H7 (cell line): ENCODE data around the genes FUT11 and DUSP13.

DNA sequence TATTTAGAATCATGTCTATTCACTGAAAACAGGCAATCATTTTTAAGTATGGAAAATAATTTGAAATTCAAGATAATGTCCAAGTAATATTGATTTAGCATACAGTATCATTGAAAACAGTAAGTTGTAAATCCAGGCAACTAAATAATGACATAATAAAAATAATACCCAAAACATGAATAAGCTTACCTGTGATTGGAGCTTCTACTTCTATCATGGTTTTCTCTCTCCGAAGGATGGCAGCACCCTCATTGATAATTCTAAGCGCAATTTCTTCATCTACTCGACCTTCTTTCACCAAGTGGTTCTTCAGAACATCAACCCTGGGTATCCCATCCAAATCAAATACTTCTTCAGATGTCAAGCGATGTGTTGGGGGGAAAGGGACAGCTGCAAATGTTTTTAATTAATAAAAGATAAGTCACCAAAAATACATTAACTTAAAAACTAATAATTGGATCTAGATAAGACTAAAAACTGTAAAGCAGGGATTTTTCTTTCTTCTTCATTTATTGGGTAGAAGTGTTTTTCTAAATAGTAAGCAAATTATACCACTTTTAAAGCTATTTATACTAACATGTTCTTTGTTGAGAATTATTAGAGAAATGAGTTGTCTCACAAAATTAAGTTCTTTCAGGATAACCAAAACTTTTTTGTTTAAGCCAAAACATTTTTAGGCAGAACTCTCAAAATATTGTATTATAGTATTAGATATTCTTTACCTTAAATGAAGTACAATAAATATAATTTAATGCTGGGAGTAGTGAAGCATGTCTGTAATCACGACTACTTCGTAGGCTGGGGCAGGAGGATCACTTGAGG lies 16.5 kb downstream of the PPP3CB start:
- RAMPAGE, long total RNA: no peak

DNA sequence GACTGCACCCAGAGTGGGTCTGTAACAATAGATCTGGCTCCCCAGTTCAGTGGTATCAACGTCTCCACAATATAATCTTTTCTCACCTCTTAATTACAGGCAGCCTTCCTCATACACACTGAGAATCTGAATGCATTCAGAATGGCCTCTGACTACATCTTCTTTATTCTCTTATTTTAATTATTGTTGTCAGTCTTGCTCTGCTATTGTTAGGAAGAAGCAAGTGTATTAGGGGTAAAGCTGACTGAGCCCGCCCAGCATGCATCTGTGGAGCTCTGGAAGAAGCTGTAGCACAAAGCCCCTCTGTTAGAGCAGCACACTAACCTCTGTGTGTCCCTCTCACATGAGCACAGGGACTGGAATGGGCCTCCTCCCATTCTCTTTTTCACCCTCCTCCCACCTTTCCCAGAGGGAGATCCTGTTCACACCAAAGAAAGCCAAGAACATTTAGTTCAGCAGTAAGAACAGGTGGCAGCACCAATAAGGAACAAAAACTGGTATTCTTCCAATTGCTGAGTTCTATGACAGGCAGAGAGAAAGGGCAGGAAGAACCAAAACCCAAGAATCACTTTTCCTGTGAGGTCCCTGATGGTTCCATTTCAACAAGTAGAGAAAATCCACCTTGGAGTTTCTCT lies 37.9 kb downstream of the USP54 start:
- RAMPAGE, long total RNA: no peak

DNA sequence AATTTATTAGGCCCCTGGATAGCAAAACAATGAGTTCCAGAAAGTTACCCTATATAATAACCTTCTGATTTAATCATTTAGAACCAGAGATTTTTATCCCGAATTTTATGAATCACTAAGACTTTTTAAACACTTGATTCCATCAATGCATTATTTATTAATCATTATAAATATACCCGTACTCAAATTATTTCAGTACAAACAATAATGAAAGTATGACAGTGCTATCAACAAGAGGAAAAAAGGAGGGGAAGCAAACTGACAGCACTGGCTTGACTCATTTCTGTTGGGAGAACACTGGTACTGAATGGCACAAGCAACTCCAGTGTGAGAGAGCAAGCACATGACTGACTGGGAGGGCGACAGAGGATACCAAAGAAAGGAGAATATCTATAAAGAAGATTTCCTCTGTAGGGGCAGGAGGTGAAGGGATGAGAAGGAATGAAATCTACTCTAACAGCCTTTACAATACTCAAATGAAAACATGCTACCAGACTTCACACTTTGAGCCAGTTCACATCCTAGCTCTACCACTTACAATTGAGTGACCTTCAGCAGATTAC lies 1.6 kb downstream of the USP54 start:
- RAMPAGE, long total RNA: no peak

DNA sequence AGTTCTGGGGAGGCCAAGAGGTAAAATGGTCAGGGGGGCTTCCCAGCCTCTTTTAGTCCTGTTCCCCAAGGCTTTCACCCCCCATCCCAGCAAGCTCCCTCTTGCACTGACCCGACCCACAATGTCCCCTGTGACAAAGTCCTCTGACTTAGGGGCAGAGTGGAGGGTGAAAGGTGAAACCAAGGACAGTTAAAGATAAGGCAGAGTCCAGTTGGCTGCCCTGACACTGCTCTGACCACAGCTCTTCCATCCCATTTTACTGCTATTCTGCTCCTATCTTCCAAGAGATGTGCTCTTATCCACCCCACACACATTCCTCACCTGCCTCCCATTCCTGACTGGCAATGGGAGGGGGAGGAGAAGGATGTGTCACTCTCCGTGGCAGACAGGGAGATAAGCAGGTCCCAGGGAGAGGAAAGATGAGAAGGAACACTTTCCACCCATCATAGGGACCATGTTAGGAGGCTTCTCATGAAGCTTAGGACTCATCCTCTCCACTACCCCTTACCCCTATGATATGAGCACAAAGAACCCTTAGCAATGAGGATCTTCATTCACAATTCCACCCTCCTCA lies 6.9 kb downstream of the SYNPO2L start:
- RAMPAGE, long total RNA: no peak

DNA sequence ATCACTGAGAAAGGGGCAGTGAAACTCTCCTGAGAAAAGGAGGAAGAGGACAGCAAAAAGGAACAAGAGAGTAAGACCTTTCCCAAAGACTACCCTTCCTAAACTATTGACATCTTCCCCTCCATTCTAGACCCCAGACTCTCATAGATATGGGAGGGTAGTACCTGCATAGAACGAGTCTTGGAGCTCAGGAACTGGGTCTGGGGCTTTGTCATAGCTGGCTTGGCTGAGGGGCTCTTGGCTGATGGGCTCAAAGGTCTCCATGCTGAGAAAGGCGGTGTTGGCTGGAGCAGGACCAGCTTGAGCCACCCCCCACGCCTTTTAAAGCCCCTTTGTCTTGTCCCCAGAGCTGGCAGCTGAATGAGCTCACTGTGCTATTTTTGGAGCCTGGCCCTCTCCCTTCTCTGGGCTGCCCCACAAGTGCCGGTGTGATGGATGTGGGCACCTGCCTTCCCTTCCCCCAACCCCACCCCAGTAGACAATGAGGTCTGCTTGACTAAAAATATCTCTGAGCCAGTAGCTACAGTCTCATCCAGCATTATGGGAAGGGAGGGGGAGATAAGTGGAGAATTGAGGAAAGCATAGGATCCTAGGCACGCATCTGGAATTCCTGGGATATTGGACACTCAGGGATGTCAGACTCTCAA lies 5.0 kb downstream of the SYNPO2L start:
- RAMPAGE, long total RNA: no peak

DNA sequence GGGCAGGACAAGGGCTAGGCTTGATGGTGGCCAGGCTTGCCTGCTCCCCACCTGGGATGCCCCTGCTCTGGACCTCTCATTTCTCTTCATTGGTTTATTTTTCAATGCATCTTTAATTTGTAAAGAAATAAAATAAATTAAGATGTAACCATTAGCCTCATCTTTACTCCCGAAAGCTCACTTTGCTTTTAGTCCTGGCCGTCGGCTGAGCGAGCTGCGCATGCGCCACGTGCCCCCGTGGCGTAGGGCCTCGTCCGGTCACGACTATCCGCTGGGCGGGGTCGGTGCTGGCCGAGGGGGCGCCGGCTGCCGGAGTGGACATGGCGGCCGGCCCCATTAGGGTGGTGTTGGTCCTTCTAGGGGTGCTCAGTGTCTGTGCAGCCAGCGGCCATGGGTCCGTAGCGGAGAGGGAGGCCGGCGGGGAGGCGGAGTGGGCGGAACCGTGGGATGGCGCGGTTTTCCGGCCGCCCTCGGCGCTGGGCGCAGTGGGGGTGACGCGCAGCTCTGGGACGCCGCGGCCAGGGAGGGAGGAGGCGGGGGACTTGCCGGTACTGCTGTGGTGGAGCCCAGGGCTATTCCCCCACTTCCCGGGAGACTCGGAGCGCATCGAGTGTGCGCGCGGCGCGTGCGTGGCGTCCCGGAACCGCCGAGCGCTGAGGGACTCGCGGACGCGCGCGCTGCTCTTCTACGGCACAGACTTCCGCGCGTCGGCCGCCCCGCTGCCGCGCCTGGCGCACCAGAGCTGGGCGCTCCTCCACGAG lies at the start of gene FUT11:
Gene FUT11 (plus strand): TSS at position 263 of the 761 bp plus-strand sequence.
- RAMPAGE, long total RNA: no peak

- RAMPAGE, long total RNA: no peak
Measured at GRCh38 chr10:73779399-73780138, 2.3 kb upstream of the CHCHD1 start.

DNA sequence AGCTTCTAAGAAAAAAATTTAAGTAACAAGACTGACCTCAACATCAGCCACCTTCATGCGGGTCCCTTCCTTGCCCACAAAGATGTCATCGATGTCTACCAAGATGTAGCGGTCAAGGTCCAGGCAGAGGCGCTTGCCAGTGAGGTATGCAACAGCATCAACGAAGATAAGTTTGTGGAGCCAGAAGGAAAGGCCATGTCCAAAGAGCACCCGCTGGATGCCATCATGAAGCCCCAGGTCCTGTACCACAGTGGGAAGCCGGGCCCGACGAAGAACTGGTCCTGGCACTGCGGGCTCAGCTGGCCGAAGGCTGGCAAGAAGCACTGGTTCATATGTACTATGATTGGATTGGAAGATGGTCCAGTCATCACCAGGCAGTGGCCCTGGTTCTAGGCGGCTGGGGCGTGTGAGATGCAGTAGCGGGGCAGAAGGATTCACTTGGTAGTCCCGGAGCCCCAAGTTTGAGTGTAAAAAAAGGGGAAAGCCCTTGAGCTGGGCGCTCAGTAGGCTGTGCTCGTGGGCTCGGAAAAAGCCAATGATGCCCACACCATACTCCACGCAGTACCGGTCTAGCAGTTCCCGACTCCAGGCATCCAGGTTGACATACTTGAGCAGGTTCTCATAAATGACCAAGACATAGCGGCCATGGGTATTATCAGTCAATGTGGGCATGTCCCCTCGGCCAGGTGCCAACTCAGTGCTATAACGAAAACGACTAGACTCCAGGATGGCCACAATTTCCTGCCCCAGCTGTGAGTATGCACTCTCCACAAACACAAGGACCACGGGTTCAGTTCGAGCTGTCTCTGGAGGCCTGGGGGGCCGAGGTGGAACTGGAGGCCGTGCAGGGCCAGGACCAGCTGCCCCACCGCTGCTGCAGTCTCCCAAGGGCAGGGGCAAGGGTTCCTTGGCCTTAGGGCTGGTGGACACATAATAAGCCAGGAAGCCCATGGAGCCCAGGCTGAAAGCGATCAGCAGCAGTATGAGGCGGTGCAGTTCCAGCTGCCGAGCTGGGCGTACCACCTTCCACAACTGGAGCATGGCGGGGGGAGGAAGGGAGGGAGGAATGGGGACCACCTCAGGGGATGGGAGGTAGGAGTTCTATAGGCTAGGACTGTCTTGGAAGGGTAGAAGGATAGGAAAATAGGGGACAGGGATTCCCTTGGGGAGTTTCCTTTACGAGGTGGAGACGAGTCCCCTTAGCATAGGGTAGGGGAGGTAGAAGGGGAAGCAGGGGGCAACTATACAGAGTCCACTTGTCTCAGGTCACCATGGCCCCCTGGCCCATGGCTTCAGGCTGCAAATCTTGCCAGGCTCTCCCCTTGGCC lies 3.6 kb downstream of the NDST2 start:
- RAMPAGE, long total RNA: no peak

DNA sequence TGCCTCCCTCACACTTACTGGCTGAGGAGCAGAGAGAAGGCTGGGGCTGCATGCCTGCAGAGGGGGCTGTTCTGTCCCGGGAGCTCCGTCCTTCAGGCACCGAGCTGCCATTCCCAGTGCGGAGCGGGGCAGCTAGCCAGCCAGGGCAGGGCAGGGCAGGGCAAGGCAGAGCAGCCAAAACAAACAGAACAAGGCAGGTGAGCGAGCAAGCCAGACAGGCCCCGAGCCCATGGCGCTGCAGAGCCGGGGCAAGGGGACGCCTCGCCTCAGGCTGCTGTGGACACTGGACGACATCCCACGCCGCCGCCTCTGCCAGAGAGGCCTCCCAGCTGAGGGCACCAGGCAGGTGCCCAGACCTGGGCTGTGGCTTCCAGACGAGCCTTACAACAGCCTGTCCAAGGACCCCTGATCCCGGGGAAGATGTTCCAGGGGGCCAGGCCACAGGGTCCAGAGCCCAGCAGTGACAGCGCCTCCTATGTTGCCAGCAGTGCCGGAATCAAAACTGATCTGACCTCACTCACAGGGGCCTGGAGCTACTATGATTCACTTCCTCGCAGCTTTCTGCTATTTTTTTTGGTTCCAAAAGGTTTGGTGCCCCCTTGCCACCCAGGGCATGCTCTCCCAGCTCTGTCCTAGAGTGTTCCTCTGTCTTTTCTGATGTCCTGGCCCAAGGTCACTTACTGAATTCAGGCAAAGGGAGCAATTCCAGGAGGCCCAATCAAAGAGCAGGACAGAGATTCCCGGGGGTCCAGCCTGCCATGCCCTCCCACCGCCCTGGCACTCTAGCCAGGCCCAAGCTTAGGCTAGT lies 8.3 kb upstream of the NDST2 start:
- RAMPAGE, long total RNA: no peak

DNA sequence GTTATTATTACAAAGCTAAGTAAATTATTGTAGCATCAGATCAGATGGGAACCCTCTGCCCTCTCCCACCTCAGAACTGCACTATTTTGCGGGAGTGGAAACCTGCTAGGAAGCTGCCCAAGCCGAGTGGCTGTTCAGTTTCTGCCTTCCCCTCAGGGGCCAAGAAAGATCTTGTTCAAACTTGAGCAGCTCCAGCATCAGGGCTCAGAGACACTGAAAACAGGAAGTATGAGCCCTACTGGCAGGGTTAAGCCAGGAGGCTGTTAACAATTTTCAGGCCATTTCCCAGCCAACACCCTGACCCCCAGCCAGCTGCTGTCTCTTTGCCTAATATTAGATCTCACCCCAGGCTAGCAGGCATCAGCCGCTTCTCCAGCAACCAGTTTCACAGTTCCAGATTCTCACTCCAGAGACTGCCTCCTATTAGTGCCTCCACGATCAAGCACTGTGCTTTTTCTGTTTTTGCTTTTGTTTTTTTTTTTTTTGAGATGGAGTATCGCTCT lies 9.2 kb downstream of the PLAU start:
- RAMPAGE, long total RNA: no peak

- RAMPAGE, long total RNA: no peak
Measured at GRCh38 chr10:73993003-73993515, 4.9 kb upstream of the VCL start.

- RAMPAGE, long total RNA: no peak
Measured at GRCh38 chr10:74047789-74048195, 49.9 kb downstream of the VCL start.

GRCh38 chr10:74081798-74082610 lies 68.6 kb downstream of the AP3M1 start:
- RAMPAGE, long total RNA: no peak

DNA sequence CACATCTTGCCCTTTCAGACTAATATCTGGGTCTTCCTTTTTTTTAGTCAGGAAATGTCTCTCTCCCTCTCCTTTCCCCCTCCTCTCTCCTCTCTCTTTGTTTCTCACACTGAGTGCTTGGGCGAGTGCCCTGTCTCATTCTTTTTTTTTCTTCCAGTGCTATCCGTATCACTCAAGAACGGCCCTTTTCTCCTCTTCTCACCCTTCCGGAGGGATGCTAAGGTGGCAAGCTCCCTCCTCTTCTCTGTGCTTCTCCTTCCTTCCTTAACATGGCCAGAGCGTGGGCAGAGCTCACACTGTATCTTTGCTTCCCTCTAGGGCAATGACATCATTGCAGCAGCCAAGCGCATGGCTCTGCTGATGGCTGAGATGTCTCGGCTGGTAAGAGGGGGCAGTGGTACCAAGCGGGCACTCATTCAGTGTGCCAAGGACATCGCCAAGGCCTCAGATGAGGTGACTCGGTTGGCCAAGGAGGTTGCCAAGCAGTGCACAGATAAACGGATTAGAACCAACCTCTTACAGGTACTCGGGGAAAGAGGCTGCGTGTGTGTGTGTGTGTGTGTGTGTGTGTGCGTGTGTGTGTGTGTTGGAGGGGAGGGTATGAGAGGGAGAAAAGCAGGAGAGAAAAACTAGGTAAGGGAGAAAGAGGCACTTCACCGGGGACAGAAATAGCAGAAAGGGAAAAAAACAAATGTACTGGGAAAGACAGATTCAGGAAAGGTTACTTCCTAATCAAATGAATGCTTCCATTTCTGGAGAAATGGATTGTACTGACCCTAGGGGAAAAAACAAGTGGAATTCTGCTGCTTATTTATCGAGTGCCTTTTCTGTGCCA lies 36.5 kb downstream of the AP3M1 start:
- RAMPAGE, long total RNA: no peak

GRCh38 chr10:74349488-74349885 lies 198.5 kb downstream of the ADK start:
- RAMPAGE, long total RNA: no peak

DNA sequence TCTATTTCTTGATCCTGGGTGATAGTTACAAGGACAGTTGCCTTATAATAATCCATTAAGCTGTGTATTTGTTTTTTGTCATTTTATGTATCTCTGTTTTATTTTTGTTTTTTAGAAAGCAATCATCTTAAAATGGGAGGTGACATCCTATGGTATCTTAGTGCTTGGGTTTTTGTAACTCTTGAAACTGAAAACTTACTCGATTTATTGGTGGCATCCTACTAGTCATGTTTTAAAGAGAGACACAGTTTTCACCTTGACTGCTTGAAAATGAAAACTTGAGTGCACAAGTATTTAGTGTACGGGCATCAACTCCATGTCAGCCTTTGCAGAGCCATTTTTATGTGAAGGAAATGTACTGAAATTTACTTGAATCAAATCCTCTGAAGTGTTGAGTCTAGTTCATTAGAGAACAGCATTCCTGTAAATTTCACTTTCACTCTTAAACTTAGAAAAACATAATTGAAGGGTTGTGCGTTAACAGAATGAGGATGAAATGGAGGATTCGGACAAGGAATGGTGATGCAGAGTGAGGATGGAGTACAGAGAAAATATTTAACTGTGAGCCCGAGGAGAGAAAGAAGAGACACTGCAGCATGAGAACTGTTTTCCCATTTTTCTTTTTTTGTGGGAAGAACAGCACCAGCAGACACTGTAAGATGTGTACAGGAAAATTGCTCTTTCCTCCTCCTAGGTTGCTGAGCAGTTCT lies 65.7 kb downstream of the DUSP29 start:
- RAMPAGE, long total RNA: no peak

DNA sequence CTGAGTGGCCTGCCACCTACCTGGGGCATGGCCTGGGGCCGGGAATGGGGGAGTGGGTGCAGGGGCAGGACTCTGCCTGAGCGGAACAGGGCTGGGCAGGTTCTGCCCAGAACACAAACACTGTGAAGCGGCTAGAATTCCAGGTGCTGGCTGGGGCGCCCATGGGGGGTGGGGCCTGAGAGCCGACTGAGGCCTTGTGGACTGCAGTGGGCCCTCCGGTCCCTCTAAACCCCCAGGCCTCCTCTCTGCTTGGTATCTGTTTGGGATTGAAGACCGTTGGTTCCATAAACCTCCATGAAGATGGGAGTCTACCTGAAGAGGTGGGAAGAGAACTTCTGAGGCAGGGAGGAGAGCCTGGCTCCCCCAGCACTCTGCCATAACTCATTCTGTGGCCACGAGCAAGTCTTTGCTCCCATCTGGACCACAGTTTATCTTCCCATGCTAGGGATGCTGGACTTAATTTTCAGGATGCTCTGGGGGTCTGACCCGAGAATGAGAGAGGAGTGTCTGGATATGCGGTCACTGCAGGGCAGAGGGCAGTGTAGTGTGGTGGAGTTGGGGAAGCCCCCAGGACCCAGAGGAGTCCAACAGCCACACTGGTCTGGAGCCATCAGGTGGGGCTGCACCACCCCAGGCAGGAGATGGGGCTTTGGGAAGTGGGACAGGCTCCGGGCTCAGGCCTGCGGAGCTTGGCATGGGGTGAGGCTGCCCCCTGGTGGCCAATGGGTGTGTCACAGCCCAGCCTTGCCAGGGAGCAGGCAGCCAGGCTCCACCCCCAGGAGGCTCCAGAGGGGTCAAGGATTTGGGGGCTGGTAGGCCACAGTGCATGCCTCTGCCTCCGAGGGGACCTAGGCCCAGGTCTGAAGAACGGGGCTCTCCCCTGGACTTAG lies at the start of gene DUSP13:
Gene DUSP13 (minus strand): TSS at position 104 of the 890 bp plus-strand sequence.
- RAMPAGE, long total RNA: no peak

DNA sequence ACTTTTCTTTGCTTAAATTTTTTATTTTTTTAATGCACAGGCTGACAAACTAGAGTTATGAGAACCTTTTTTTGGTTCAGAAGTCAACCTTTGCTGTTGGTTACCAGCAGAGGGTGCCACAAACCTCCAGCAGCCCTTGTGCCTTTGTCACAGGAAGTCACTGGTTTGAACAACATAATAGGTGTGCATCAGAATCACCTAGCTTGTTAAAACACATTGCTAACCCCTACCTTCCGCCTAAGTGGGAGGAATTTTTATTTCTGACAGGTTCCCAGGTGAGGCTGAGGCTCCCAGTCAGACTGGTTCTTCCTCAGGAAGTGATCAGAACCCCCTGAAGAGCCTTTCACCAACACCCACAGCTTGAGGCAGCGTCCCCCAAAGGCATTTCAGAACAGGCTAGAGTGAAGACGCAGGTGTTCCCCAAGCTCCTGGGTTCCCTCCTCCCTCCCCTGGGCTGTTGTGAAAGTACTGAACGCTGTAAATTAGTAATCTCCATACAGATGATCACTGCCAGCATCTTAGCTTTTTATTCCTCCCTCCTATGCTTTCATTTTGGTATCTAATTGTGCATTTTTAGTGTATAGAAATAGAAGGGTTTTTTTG lies 22.5 kb upstream of the VDAC2 start:
- RAMPAGE, long total RNA: no peak

DNA sequence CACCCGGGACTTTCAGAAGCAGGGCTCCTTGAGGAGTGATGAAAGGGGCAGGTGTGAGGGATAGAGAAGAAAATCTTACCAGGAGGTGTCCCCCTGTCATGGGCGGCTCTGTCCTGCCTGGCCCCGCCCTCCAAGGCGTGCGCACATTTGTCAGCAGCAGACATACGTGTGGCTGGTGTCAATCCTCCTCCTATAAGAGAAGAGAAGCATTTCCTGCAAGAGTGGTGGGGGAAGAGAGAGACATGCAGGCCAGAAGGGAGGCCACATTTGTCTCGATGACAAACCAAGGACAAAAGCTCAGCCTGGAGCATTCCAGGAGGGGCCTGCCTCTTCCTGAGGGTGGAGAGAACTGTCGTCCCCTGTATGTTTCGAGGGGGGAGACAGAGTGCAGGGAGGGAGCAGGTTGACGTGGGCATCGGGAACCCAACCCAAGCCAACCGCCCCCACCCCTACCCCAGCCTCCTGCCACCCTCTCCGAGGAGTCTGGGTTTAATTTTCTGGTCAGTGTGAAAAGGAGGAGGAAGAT lies 47.5 kb upstream of the COMTD1 start:
- RAMPAGE, long total RNA: no peak

GRCh38 chr10:75295880-75296917 lies 60.4 kb upstream of the COMTD1 start:
- RAMPAGE, long total RNA: no peak